NALM6 (cell line): ENCODE data around the genes SYT3, C19orf81, KLK3, KLK4, KLK6 and SIGLECL1.

DNA sequence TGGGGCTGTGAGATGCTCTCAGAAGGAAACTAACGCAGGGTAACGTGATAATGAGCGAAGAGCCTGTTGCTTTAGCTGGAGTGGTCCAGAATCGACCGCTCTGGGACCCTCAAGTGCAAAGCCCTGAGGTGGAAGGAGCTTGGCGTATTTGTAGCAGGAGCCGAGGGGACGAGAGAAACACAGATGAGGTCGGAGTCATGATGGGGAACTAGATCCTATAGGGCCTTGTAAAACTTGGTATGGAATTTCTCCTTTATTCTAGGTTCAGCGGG lies 615 bp downstream of the POLD1 start:
- PRO-cap: no peak

- PRO-cap: bidirectional peak, plus-strand start at chr19:50428191, minus-strand start at chr19:50428086
These were observed 4.7 kb upstream of the MYBPC2 start for GRCh38 chr19:50427853-50428612.

DNA sequence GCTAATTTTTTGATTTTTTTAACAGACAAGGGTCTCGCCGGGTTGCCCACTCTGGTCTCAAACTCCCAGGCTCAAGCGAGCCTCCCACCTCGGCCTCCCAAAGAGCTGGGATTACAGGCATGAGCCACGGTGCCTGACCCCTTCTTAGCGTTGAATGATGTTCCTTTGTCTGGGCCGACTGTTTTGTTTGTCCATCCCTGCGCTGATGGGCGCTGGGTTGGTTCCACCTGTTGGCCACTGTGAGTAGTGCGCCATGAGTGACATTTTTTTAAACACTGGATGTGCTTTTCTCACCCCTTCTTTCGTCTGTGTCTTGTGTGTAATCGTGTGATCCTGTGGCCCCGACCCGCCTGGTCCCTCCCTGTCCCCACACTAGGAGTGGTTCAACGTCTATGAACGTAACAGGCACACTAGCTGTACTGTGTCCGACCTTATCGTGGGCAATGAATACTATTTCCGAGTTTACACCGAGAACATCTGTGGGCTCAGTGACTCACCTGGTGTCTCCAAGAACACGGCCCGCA lies 15.1 kb upstream of the EMC10 start:
- PRO-cap: unidirectional peak, minus-strand start at position 156 of the sequence

DNA sequence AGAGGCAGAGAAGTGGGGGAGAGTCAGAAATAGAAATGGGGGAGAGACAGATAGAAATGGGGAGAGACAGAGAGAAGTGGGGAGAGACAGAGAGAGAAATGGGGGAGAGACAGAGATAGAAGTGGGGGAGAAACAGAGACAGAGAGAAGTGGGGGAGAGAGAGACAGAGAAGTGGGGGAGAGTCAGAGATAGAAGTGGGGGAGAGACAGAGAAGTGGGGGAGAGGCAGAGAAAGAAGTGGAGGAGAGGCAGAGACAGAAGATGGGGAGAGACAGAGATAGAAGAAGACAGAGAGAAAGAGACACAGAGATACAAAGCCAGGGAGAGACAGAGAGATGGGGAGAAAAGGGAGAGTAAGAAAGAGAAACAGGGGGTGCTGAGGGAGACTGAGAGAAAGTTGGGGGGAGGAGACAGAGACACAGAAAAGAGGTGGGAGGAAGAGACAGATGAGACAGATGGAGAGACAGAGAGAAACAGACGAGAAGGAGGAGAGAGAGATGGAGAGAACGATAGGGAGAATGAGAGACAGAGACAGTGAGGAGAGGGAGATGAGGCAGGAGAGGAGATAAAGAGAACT lies 13.0 kb downstream of the JOSD2 start:
- PRO-cap: no peak

- PRO-cap: no peak
These were observed 18.0 kb downstream of the LRRC4B start for GRCh38 chr19:50550026-50550920.

DNA sequence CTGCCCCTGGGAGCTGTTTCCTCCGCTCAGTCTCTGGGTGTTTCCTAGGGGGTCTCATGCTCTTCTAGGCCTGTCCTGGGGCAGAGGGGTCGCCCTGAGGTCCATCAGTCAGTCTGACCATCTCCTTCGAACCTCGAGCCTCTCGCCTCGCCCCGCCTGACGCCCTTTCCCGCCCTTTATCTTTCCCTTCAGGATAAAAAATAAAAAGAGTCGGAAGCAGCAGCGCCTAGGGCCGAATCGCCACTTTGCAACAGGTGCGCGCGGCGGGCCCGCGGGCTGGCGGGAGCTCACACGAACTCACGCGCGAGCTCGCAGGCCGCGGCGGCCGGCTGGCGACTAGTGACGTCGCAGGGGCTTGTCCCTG lies 33.8 kb downstream of the SYT3 start:
- PRO-cap: no peak

DNA sequence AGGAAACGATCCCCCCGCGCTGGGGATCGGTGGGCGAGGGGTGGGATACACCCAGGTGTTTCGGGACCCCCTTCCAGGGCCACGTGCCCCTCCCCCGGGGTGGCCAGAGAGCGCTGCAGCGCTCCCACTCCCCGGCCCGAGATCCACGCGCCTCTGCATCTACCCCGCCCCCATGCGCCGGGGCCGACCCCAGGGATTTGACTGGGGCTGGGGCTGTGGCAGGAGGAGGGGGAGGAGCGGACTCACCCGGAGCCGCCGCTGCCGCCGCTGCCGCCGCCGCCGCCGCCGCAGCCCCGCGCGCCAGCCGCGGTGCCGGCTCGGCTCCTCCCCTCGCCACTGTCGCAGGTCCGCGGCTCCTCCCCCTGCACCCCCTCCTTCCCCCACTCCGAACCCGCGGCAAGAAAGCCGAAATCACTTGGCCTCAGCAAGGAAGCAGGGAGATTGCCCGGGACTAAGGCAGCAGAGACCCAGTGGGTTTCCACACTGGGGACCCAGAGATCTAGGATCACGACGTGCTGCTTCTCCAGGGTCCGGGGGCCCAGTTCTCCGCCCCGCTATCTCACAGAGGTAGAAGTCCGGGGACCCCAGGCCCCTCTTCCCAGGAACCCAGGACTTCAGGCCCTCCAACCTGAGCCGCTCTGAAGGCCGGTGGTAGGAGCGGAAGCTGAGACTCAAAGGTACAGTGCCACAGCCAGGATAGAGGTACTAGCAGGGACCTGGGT lies at the start of gene SYT3:
Gene SYT3 (minus strand): TSS at position 338 of the 722 bp plus-strand sequence.
- PRO-cap: bidirectional peak, plus-strand start at position 414 of the sequence, minus-strand start at position 161 of the sequence

DNA sequence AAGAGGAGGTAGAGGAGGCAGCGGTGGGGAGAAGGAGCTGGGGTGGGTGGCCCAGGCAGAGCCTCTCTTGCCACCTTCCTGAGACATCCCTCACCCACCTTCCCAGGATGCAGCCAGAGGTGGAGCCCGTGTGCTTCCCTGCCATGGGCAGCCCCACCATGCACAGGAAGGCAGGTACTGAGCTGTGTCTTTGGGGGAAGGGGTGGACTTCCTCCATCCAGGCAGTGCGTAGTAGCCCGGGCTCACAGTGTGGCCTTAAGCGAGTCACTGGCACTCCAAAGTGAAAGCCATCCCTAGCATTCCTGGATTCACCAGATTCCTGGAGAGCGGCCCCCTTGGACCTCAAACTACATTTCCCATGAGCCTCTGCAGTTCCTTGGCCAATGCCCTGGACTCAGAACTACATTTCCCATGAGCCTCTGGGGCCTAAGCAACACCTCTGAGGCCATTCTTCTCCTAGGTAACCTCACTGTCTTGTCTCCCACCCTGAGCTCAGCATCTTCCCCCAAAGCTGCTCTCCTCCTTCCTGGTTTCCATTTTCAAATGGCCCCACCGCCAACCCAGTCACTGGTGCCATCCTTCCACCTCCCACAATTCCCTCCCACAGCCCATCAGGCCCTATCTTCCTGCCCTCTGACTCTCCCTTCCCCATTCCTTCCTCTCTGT lies at the start of gene C19orf81:
Gene C19orf81 (plus strand): TSS at position 108 of the 666 bp plus-strand sequence.
- PRO-cap: unidirectional peak, plus-strand start at position 448 of the sequence

- PRO-cap: no peak
These were observed 3.8 kb upstream of the KLK3 start for GRCh38 chr19:50850856-50851464.

DNA sequence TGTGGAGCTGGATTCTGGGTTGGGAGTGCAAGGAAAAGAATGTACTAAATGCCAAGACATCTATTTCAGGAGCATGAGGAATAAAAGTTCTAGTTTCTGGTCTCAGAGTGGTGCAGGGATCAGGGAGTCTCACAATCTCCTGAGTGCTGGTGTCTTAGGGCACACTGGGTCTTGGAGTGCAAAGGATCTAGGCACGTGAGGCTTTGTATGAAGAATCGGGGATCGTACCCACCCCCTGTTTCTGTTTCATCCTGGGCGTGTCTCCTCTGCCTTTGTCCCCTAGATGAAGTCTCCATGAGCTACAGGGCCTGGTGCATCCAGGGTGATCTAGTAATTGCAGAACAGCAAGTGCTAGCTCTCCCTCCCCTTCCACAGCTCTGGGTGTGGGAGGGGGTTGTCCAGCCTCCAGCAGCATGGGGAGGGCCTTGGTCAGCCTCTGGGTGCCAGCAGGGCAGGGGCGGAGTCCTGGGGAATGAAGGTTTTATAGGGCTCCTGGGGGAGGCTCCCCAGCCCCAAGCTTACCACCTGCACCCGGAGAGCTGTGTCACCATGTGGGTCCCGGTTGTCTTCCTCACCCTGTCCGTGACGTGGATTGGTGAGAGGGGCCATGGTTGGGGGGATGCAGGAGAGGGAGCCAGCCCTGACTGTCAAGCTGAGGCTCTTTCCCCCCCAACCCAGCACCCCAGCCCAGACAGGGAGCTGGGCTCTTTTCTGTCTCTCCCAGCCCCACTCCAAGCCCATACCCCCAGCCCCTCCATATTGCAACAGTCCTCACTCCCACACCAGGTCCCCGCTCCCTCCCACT lies at the start of gene KLK3:
Gene KLK3 (plus strand): TSS at position 509 of the 805 bp plus-strand sequence.
- PRO-cap: no peak

- PRO-cap: no peak
These were observed 2.8 kb upstream of the KLK2 start for GRCh38 chr19:50870373-50870962.

DNA sequence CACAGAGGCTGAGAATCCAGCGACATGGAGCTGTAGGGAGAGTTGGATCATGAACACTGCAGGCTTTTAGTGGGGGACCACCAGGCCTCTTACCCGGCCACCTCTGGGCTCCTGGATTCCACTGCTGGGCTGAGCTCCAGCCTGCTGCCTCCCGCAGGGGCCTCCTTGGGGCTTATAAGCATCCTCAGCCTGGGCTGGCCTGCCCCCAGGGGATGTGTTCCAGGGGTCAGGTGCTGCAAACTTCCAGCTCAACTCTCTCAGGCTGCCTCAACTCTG lies at the start of gene KLK4:
Gene KLK4 (minus strand): TSS at position 150 of the 276 bp plus-strand sequence.
- PRO-cap: no peak

DNA sequence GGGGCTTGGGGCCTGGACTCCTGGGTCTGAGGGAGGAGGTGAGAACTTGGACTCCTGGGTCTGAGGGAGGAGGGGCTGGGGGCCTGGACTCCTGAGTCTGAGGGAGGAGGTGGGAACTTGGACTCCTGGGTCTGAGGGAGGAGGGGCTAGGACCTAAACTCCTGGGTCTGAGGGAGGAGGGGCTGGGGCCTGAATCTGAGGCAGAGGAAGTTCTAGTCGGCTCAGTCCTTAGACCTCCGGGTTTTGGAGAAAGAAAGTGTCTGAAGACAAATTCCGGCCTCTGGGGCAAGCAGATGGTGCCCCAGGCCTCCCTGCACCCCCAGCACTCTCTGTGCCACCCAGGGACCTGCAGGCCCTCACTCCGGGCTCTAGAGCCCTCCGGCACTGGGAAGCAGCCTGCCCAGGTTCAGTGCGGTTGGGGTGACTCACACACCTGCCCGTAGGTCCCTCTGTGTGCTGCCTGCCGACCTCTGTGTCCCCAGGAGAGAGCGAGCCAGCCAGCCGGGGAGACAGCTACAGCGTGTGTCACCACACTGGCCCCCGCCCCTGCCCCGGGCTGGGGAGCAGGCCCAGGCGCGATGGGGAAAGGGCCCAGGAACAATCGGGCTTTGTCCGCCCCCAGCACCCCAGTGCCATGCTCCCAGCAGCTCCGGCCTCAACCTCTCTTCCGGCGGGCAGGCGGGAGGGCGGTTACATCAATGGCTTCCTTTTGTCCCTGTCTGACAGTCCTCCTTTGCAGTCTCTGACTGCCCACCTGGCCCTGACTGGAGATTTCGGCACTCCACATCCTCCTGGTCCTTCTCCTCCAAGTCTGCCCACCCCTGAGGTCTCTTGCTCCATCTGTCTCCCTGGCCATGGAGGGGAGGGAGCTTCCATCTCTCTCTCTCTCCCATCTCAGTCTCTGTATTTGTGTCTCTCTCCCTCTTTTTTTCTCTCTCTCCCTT lies at the start of gene KLK6:
Gene KLK6 (minus strand): TSS at position 535 of the 944 bp plus-strand sequence.
- PRO-cap: no peak

GRCh38 chr19:51168841-51169392 lies 26.8 kb downstream of the SIGLEC7 start:
- PRO-cap: no peak

DNA sequence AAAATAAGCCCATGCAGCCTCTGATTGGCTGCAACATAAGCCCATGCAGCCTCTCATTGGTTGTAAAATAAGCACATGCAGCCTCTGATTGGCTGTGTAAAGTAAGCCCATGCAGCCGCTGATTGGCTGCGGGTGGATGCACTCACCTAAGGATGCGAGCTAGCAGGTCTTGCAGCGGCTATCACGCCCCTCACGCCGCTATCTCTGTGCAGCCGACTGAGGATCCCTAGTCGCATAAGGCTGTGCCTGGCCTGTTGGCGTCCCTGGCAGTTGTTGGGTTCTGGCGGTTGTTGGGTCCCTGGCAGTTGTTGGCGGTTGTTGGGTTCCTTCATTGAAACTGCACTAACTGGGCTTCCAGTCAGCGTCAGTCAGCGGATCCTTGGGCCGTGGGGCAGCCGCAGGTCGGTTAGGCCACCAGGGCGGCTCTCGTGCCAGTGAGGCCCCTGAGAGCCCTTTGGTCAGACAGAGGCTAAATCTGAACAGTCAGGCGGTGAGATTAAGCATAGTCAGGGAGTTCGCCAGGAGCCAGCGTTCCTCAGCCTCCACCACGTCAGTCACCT lies at the start of gene SIGLECL1:
Gene SIGLECL1 (plus strand): TSS at position 139 of the 560 bp plus-strand sequence.
- PRO-cap: no peak

DNA sequence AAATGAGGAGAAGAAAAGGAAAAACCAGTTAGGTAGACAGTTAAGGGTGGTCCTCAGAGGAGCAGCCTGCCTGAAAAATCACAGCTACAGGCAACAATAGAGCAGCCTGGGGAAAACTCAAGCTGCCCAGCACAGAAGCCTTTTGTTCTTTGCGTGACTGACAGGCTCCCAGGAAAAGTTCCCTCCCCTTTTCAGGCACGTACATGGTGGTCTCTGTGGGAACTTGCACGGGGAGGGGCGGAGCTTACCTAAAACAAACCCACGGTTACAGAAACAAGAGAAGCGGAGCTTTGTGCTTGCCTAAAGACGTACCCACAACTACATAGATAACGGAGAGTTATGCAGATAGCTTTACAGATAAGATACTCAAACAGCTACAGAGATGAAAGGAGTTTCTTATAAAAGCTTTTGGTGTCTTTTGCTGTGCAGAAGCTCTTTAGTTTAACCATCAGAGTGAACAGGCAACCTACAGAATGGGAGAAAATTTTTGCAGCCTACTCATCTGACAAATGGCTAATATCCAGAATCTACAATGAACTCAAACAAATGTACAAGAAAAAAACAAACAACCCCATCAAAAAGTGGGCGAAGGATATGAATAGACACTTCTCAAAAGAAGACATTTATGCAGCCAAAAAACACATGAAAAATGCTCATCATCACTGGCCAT lies 11.4 kb downstream of the ETFB start:
- PRO-cap: no peak

- PRO-cap: no peak
These were observed 3.4 kb downstream of the ETFB start for GRCh38 chr19:51362526-51363454.

DNA sequence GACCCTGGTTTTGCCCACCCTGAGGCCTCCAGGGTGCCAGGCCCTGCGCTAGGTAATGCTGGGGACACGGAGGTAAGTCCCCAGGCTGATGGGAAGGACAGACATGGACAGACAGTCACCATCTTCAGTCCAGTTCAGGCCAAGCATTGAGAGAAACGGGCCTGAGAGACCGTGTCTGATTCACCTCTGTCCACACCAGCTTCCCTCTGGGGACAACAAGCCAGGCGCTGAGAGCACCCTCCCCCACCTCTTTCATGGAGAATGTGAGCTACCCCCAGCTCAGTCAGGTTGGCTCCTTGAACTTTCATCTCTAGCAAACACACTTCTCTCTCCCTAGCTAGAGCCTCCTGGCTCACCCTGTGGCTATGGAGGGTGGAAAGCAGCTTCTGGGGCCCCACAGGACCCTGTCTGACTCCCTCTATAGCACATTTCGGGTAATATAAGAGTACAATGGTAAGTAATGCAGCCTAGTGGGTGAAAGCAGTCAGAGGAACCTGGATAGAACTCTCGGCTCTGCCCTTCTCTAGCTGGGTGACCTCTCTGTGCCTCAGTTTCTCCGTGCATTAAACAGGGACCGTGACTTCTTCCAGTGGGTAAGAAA lies 677 bp downstream of the ETFB start:
- PRO-cap: bidirectional peak, plus-strand start at position 468 of the sequence, minus-strand start at position 388 of the sequence

DNA sequence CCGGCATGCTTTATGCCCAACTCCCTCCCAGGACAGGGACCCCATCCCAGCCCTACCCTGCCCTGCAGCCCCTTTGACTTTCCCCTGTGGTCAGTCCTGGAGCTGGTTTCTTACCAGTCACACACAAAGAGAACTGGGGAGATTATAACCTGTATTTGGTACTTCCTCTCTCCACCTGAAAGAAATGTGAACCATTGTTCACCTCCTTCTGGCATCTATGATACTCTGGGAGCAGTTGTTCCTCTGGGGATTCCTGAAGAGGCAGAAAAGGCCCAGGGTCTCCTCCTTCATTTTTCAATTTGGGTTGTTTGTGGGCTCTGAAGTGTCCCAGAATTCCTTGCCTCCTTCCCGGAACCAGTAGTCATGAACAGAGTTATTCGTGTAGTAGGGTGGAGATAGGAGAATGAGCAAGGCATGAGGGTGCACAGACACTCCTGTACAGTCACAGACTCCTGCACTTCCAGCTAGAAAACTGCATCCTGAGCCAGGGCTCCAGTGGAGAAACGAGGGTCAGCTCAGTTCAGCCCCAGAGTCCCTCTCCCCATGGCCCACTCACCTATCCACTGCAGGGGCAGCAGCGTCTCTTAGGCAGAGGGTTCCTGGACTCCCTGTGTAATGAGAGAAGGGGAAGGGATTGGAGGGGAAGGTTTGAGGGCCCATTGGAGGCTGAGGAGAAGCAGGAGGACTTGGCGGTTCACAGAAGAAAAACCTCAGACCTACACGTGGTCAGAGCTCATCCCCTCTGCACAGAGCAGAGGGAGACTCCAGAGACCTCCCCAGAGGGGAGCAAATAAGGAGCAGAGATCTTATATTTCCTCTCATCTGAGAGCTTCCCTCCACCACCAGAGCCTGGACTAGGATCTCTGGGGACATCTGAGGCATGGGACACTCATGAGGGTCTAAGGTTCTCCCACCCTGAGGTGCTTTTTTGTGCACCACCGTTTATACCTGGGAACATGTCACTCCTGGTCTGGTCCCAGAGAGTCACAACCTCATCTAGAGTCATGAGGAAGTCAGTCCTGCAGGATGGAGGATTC lies 10.8 kb upstream of the SIGLEC8 start:
- PRO-cap: no peak

- PRO-cap: no peak
These were observed 5.0 kb upstream of the SIGLEC14 start for GRCh38 chr19:51651533-51652057.